ENCODE measurements around the gene SRRM3.

DNA sequence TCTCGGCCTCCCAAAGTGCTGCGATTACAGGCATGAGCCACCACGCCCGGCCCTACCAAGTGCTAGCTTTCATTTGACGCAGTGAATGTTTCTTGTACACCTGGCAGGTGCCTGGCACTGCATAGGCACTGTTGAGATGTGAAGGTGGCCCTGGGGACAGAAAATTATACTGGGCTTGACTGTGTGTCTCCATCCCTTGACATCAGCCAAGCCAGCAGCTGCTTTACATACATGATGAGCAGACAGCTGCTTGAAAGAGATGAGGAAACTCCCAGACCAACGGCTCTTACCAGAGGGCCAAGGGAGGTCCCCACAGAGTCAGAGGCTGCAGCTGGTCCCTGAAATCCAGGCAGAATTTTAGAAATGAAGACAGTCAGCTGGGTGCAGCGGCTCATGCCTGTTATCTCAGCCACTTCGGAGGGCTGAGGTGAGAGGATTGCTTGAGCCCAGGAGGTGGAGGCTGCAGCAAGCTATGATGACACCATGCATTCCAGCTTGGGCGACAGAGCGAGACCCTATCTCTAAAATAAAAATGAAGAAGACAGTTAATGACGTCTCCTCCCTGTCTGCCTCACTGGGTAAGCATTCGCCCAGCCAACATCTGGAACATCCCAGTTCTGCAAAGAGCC, 17.5 kb downstream of the LIMK1 start:
- RRBS, result no CpG with 5 or more reads among the region's 12 CpGs

GRCh38 chr7:74134104-74134361, 40.1 kb upstream of the EIF4H start:
- RRBS, result no CpG with 5 or more reads among the region's 5 CpGs

DNA sequence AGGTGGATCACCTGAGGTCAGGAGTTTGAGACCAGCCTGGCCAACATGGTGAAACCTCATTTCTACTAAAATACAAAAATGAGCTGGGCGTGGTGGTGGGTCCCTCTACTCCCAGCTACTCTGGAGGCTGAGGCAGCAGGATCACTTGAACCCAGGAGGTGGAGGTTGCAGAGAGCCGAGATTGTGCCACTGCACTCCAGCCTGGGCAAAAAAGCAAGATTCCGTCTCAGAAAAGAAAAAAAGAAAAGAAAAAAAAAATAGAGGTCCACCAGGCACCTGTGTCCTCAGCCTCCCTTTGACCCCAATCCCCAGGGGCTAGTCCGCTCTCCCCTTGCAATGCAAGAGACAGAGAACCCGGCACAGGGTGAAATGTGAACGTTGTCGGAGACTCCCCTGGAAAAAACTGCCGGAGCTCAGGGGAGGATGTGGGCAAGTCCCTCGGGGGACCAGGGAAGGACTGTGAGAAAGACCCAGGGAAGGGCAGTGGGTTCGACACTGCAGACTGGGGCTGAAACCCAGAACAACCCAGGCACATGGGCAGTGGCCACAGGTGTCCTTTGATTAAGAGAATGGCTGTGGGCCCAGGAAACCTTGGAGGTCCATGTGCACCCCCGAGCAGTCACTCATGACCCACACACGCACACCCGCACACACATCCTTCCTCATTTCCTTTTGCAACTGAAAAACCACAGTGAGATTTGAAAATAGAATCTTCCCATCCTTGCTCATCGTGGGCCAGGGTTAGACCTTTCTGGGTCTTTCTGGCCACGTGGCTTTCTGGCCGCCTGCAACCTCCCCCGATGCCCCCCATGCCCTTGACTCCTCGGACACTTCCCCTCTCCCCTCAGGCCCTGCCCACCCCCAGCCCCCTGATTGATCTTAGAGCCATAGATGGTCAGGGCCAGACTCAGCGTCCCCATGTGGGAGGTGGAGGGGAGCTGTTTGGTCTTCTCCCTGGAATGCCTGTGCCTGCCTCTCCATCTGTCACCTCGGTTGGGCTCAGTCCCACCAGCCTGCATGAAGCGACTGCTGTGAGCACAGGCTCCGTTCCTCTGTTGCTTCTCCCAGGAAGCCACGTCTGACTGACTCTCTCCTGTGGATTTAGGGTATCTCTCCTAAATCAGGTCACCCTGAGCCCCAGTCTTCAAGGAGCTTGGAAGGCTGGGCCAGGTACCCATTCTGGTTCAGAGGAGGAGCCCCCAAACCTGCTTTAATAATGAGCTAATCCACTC, 7.8 kb downstream of the LAT2 start:
- RRBS, result no CpG with 5 or more reads among the region's 23 CpGs

GRCh38 chr7:74312407-74313204, 23.4 kb downstream of the CLIP2 start:
- RRBS, result 98% methylated on average over 6 of the region's 17 CpGs

- RRBS, result no CpG with 5 or more reads among the region's 18 CpGs
Observed at GRCh38 chr7:74480828-74481500, 27.3 kb downstream of the GTF2IRD1 start.

DNA sequence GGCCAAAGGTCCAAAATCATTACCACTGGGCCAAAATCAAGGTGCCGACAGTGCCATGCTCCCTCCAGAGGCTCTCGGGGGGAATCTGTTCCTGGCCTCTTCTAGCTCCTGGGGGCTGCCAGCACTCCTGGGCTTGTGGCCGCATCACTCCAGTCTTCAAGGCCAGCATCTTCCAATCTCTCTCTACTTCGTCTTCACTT, 38.9 kb downstream of the GTF2IRD1 start:
- RRBS, result no CpG with 5 or more reads among the region's 4 CpGs

DNA sequence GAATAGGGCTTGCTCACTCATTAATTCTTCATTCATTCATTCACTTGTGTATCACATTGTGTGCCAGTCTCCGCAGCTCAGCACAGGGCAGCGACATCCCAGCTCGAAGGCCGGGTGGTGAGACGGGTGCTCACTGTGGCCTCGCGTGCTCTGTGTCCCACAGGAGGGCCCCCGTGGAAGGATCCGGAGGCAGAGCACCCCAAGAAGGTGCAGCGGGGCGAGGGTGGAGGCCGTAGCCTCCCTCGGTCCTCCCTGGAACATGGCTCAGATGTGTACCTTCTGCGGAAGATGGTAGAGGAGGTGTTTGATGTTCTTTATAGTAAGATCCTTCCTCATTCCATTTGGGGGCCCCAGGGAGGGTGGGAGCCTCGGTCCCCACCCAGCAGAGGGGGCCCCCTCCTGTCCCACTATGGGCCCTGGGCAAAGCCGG, 61.6 kb downstream of the GTF2IRD1 start:
- RRBS, result 92% methylated on average over 6 of the region's 16 CpGs

GRCh38 chr7:74627643-74628657, 29.6 kb upstream of the GTF2I start:
- RRBS, result 24% methylated on average over 3 of the region's 15 CpGs

DNA sequence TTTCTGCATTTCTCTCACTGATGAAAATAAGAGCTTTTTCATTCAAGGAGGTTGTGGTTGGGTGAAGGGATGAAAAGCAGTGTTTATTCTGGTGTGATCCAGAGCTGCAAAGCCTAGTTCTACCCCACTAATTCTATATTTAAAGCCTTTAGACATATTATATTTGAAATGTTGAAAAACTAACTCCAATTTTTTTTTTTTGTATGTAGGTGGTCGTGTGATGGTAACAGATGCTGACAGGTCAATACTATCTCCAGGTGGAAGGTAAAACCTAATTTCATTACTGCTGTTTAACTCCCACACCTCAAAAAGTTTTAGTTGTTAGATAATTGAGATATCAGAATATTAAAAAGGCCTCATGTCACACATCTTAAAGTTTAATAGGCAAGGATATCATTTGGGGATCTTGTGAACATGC, 47.4 kb downstream of the GTF2I start:
- RRBS, result no CpG with 5 or more reads among the region's 1 CpG

- RRBS, result no CpG with 5 or more reads among the region's 17 CpGs
Observed at GRCh38 chr7:75025899-75026644, 47.5 kb downstream of the RCC1L start.

- RRBS, result no CpG with 5 or more reads among the region's 4 CpGs
Observed at GRCh38 chr7:75515695-75516416, 23.7 kb downstream of the SPDYE5 start.

GRCh38 chr7:75546676-75547285, 54.7 kb downstream of the SPDYE5 start:
- RRBS, result no CpG with 5 or more reads among the region's 13 CpGs

GRCh38 chr7:75671295-75671767, 67.4 kb downstream of the HIP1 start:
- RRBS, result no CpG with 5 or more reads among the region's 4 CpGs

DNA sequence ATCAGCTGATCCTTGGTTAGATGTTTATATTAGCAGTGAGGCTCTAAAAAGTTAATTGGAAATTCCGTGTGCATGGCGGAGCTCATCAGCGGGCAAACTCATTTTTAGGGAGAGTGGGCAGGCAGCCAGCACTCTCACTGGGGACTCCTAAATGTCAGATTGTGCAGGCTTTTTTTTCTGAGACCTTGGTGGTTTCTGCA, 43.7 kb downstream of the HIP1 start:
- RRBS, result no CpG with 5 or more reads among the region's 3 CpGs

- RRBS, result no CpG with 5 or more reads among the region's 2 CpGs
Observed at GRCh38 chr7:75819574-75820010, 6.0 kb upstream of the CCL24 start.

- RRBS, result no CpG with 5 or more reads among the region's 6 CpGs
Observed at GRCh38 chr7:75934305-75934897, 19.4 kb downstream of the POR start.

DNA sequence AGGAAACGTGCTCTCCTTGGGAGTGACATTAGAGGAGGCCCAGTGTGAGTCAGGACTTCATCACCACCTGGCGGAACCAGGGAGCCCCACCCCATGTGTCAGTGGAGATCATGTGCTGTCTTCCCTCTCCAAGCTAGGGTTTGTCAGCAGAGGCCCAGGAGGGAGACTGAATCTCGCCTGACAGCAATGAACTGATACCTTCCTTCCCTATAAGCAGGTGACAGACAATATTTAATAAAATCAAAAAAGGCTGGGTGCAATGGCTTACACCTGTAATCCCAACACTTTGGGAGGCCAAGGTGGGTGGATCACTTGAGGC, 29.0 kb downstream of the POR start:
- RRBS, result no CpG with 5 or more reads among the region's 3 CpGs

DNA sequence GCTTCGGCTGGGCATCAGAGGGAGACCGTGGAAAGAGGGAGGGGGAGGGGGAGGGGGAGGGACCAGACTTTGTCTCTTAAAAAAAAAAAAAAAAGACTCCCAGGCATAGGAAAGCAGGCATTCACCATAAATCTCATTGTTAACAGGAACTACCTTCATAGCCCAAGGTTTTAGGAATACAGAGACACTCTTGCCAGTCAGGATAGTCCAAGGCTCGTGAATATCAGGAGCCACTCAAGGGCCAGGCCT, 38.2 kb downstream of the POR start:
- RRBS, result no CpG with 5 or more reads among the region's 3 CpGs

GRCh38 chr7:76201497-76202123, at the start of gene SRRM3:
SRRM3 (plus strand) TSS chr7:76201896.
- RRBS, result no CpG with 5 or more reads among the region's 52 CpGs

- RRBS, result no CpG with 5 or more reads among the region's 24 CpGs
Observed at GRCh38 chr7:76296677-76298064, 5.3 kb upstream of the HSPB1 start.